ENCODE measurements around the genes OR2B2, OR2B6 and TRIM27.

DNA sequence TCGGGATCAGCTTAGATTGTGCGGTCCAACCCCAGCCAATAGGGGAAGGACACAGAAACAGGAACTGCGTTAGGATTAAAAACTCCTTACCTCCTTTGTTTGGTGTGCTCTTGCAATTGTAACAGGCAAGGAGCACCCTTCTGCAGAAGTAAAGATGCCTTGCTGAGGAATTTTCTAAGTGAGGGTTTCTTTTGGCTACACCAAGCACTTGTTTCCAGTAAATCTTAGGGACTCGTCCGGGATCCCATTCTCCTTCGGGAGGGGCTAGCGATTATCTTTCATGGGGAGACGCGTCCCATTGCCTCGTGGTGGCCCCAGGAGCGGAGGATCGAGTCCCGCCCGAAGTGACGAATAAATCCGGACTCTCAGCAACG, 31.3 kb downstream of the H2AC12 start:
- PRO-cap, 4 experiments = peak in 4 of 4 experiments; most common plus-strand start position 115 of the sequence (in 4)
- RAMPAGE, long total RNA, 4 experiments = no peak in any of the 4 experiments

GRCh38 chr6:27287948-27288898, 23.9 kb downstream of the POM121L2 start:
- PRO-cap, 4 experiments = no peak in any of the 4 experiments
- RAMPAGE, long total RNA, 4 experiments = no peak in any of the 4 experiments

GRCh38 chr6:27472074-27472604, 766 bp downstream of the ZNF184 start:
- PRO-cap, 4 experiments = peak in 3 of 4 experiments; most common plus-strand start chr6:27472517 (in 3); most common minus-strand start chr6:27472366 (in 1)
- RAMPAGE, long total RNA, 4 experiments = no peak in any of the 4 experiments

GRCh38 chr6:27544223-27544645, 71.3 kb upstream of the ZNF184 start:
- PRO-cap, 4 experiments = no peak in any of the 4 experiments
- RAMPAGE, long total RNA, 4 experiments = no peak in any of the 4 experiments

DNA sequence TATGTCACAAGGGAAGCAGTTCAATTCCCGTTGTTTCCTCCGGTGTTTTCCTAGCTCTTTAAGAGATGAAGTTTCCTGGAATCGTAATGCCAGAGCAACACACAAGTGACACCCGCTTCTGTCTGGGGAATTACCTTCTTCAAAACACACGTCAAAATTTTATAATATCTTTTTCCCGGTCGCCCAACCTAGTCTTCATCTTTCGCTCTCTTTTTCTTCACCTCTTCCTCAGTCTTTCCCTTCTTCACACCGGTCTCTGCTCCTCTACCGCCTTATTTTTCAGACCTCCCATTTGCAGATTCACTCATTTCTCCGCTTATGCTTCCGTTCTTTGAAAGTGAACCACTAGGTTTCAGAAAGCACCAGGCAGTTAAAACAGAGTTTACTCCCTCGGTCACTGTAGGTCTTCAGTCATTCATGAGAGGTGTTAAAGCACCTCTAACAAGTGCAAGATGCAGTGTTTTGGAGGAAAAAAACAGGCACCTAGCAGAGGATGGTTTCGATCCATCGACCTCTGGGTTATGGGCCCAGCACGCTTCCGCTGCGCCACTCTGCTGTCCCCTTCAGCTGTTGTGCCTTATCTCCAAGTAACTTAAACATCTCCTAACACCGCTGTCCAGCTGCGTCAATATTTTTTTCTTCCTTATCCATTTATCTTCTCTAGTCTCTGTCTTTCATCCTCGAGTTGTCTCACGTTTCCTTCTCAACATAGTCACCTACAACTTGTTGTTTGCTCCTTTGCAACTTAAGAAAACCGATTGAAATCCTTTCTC, 119.6 kb upstream of the ZNF184 start:
- PRO-cap, 4 experiments = peak in 4 of 4 experiments; most common minus-strand start position 562 of the sequence (in 3)
- RAMPAGE, long total RNA, 4 experiments = no peak in any of the 4 experiments

- PRO-cap, 4 experiments = peak in 1 of 4 experiments; most common minus-strand start chr6:27670639 (in 1)
- RAMPAGE, long total RNA, 4 experiments = no peak in any of the 4 experiments
Observed at GRCh38 chr6:27670318-27670801, 137.4 kb downstream of the H2BC13 start.

DNA sequence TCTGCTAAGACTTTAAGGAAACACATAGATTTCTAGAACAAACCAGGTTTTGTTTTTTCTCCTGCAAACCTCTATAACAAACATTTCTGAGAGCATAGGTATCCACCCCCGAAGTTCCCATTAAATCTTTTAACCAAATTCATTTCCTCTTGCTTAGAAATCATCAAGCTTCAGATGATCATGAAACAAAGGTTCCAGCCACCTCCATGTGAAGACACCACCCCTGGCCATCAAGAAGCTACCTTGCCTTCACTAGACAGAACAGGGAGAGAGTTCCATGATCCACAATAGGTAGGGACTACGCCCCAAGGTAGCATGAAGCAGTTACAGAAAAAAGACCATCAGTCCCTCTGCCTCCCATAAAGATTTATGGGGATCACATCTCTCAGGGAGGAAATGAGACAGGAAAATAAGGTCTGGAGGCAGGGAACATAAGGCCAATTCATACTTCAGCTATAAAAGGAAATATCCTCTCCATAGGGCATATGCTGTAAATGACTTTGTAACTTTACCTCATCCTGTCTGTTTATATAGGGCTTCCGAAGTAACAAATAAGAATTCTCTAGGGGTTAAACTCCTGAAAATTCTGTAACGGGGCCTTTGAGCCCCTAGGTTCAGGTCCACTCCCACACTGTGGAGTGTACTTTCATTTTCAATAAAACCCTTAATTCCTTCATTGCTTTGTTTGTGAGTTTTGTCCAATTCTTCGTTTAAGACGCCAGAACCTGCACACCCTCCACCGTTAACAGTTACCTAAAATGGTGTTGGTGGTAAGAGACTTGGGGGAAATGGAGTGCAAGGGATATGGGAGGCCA, 25.0 kb downstream of the H2BC13 start:
- PRO-cap, 4 experiments = no peak in any of the 4 experiments
- RAMPAGE, long total RNA, 4 experiments = no peak in any of the 4 experiments

DNA sequence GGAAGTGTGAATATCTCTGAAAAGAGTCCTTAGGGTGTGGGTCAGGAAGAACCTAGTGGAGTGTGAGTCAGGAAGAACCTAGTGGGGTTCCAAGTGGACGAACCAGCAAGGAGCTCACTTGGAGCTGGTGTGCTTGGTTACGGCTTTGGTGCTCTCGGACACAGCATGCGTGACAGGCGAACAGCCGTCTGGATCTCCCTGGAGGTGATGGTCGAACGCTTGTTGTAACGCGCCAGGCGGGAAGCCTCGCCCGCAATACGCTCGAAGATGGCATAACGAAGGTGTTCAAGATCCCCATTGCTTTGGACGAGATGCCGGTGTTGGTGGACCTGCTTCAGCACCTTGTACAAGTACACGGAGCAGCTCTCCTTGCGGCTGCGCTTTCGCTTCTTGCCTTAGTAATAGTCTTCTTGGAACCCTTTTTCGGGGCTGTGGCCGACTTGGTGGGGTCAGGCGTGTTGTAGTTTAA, 1.1 kb upstream of the H2AC16 start:
- PRO-cap, 4 experiments = peak in 1 of 4 experiments; most common plus-strand start position 81 of the sequence (in 1)
- RAMPAGE, long total RNA, 4 experiments = no peak in any of the 4 experiments

DNA sequence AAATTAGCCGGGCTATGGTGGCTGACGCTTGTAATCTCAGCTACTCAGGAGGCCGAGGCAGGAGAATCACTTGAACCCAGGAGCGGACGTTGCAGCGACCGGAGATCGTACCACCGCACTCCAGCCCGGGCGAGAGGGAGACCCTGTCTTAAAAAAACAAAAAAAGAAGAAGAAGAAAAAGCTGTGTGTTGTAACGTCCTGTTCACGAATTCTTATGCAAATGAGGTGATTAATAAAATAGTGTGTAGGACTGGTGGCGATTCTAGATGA, 285 bp upstream of the H2AC16 start:
- PRO-cap, 4 experiments = peak in 4 of 4 experiments; most common minus-strand start position 214 of the sequence (in 4)
- RAMPAGE, long total RNA, 4 experiments = start-site peak on the minus strand in 1 of 4 experiments, centred at position 136 of the sequence, 10 reads per replicate

- PRO-cap, 4 experiments = peak in 2 of 4 experiments; most common plus-strand start chr6:27866153 (in 2); most common minus-strand start chr6:27866290 (in 1)
- RAMPAGE, long total RNA, 4 experiments = no peak in any of the 4 experiments
Observed at GRCh38 chr6:27865896-27866504, 883 bp downstream of the H2AC16 start.

GRCh38 chr6:27912177-27912665, at the start of gene OR2B2:
TSS of gene OR2B2 (minus strand) at chr6:27912396.
- PRO-cap, 4 experiments = no peak in any of the 4 experiments
- RAMPAGE, long total RNA, 4 experiments = no peak in any of the 4 experiments

- PRO-cap, 4 experiments = no peak in any of the 4 experiments
- RAMPAGE, long total RNA, 4 experiments = no peak in any of the 4 experiments
Observed at GRCh38 chr6:27956943-27958073, at the start of gene OR2B6. TSS of gene OR2B6 (plus strand) at chr6:27957241.

GRCh38 chr6:28148181-28148689, 6.6 kb downstream of the ZKSCAN8 start:
- PRO-cap, 4 experiments = no peak in any of the 4 experiments
- RAMPAGE, long total RNA, 4 experiments = no peak in any of the 4 experiments

GRCh38 chr6:28372081-28372519, 22.4 kb downstream of the ZKSCAN3 start:
- PRO-cap, 4 experiments = no peak in any of the 4 experiments
- RAMPAGE, long total RNA, 4 experiments = no peak in any of the 4 experiments

GRCh38 chr6:28693965-28694417, 106.9 kb upstream of the SCAND3 start:
- PRO-cap, 4 experiments = no peak in any of the 4 experiments
- RAMPAGE, long total RNA, 4 experiments = no peak in any of the 4 experiments

DNA sequence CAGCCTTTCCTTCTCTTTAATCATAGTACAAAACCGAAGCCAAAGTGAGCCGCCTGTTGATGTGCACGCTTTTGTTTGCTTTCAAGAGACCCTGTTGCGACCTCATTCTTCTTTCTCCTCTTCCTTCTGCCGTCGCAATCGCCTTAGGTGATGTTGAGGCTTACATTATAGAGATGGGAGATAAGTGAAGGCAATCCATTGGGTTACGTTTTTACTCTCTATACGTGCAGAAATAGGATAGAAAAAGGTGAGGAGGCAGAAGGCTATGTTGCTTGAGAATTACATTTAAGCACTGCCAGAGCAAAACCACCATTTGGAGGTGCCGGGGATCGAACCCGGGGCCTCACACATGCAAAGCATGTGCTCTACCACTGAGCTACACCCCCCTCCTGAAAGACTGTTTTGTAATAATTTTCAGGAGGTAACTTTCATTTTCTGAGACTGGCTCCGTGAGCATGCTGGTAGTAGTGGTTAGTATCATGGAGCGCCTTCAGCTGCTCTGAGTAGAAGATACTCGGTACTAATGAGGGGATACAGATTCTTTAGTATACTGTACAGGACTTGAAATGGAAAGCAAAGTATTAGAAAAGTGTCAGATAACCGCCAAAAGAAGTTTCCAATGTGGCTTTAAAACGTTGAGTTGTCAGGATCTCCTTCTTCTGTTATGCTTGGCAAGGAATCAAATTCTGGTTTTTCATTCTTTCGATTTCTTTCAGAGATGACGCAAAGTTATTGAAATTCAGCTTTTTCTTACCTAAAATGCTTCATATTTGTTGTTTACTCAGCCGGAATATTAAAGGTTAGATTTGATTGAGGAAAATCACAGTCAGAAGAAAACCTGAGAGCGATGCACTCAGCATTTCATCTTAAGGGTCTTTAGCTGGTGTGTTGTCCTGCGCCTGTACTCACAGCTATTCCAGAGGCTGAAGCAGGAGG, 165.5 kb downstream of the TRIM27 start:
- PRO-cap, 4 experiments = peak in 1 of 4 experiments; most common plus-strand start position 431 of the sequence (in 1); most common minus-strand start position 128 of the sequence (in 1)
- RAMPAGE, long total RNA, 4 experiments = no peak in any of the 4 experiments

- PRO-cap, 4 experiments = no peak in any of the 4 experiments
- RAMPAGE, long total RNA, 4 experiments = no peak in any of the 4 experiments
Observed at GRCh38 chr6:28865965-28866180, 57.9 kb downstream of the TRIM27 start.

DNA sequence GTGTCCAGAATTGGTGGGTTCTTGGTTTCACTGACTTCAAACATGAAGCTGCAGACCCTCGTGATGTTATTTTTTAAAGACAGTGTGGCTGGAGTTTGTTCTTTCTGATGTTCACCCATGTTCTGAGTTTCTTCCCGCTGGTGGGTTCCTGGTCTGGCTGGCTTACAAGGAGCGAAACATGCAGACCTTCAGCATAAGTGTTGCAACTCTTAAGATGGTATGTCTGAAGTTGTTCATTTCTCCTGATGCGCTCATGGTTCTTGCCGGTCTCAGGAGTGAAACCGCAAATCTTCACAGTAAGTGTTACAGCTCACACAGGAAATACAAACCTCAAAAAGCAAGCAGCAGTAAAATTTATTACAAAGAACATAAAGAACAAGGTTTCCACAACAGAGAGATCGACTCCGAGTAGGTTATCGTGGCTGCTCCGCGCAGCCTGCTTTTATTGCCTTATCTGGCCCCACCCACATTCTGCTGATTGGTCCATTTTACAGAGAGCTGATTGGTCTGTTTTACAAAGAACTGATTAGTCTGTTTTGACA, 39.4 kb downstream of the TRIM27 start:
- PRO-cap, 4 experiments = peak in 4 of 4 experiments; most common minus-strand start position 418 of the sequence (in 4)
- RAMPAGE, long total RNA, 4 experiments = no peak in any of the 4 experiments

DNA sequence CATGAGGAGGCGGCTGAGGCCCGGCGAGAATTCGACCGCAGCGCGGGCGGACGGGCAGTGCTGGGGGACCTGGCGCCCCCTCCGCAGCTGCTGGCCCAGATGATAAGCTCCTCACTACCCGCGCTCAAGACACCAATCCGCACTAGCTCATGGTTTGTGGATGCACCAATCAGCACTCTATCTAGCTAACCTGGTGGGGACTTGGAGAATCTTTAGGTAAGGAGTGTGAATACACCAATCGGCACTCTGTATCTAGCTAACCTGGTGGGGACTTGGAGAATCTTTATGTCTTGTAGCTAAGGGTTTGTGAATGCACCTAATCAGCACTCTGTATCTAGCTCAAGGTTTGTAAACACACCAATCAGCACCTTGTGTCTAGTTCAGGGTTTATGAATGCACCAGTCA, 38.5 kb downstream of the TRIM27 start:
- PRO-cap, 4 experiments = no peak in any of the 4 experiments
- RAMPAGE, long total RNA, 4 experiments = no peak in any of the 4 experiments

- PRO-cap, 4 experiments = peak in 4 of 4 experiments; most common plus-strand start chr6:28924063 (in 2); most common minus-strand start chr6:28923985 (in 2)
- RAMPAGE, long total RNA, 4 experiments = start-site peak on the minus strand in 1 of 4 experiments, at chr6:28923928-28923967 at its widest, 65 reads per replicate
Observed at GRCh38 chr6:28923812-28924200, at the start of gene TRIM27. TSS of gene TRIM27 (minus strand) at chr6:28923985.